ENCODE data around the gene GDI2.

GRCh38 chr10:5812613-5813520 is at the start of gene GDI2:
GDI2 (minus strand) TSS chr10:5813434.
- RRBS, 2 experiments: 1 to 2% methylated on average over 23 to 29 of the region's 87 CpGs
CAGE:
- cytosol, long polyA minus RNA: start-site peak on the minus strand at chr10:5813379-5813436, 1,617 reads
- cytosol, long polyA plus RNA: start-site peak on the minus strand at chr10:5813406-5813438, 316 and 591 reads in 2 replicates
- long polyA plus RNA: start-site peak on the minus strand at chr10:5813403-5813438, 1,113 and 978 reads in 2 replicates
- nucleus, long polyA minus RNA: no peak
- nucleus, long polyA plus RNA: start-site peak on the minus strand at chr10:5813407-5813430, 29 and 134 reads in 2 replicates

DNA sequence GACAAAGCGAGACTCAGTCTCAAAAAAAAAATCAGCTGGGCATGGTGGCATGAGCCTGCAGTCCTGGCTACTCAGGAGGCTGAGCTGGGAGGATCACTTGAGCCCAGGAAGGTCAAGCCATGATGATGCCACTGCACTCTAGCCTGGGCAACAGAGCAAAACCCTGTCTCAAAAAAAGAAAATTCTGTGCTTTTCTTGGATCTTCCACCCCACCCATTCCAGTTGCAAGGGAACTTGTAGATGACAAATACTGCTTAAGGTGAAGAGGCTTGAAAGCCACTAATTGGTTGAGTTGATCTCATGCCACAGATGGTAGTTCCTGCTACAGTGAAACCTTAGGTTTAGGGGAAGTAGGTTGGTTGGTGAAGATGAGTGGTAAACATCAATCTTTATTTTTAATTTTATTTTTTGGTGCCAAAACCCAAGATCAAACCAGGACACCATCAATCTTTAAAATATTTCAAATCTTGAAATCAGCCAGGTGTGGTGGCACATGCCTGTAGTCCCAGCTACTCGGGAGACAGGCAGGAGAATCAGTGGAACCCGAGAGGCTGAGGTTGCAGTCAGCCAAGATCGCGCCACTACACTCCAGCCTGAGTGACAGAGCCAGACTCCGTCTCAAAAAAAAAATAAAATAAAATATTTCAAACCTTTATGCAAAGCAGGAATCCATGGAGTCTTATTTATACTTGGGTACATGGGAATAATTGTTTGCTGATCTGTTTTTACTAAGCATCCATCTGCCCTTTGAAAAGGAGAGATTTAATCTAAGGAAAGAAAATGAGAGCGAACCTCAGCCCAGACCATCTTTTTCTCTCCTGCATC is 3.0 kb upstream of the GDI2 start:
- RRBS, 2 experiments: no CpG with 5 or more reads among the region's 7 CpGs
CAGE:
- cytosol, long polyA minus RNA: no peak
- cytosol, long polyA plus RNA: no peak
- long polyA plus RNA: no peak
- nucleus, long polyA minus RNA: no peak
- nucleus, long polyA plus RNA: no peak

GRCh38 chr10:6009048-6009568 is 31.8 kb upstream of the IL15RA start:
- RRBS, 2 experiments: no CpG with 5 or more reads among the region's 2 CpGs
CAGE:
- cytosol, long polyA minus RNA: no peak
- cytosol, long polyA plus RNA: no peak
- long polyA plus RNA: no peak
- nucleus, long polyA minus RNA: no peak
- nucleus, long polyA plus RNA: no peak

DNA sequence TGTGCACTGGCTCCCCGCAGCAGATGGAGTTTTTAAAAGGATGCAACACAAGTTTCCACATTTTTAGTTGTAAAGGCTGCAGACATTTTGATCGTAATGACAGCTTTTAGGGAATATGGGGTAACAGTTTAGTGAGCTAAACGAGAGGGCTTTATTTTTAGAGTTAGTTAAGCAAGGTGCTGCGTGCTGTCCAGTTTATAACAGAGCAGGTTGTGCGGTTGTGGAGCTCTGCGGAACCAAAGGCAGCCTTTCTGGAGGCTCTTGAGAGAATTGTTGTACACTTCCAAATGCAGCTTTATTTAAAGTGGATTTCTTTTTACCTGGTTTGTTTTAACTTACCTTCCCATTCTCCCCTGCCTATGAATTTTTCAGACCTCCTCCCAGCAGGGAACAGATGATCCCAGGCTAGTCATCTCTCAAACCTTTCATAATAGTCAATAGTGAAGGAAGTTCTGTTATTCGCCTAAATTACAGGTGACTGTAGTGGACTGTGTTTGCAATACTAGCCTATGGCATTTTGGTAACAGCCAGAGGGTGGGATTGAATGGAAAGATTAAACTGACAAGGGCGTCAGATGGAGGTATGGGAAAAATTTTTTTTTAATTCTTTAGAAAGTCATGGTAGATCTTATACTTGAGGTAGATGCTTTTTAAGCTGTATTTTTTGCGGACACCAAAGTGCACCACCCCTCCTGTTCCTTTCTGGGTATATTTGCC is 1.6 kb downstream of the RBM17 start:
- RRBS, 2 experiments: no CpG with 5 or more reads among the region's 9 CpGs
CAGE:
- cytosol, long polyA minus RNA: no peak
- cytosol, long polyA plus RNA: no peak
- long polyA plus RNA: no peak
- nucleus, long polyA minus RNA: no peak
- nucleus, long polyA plus RNA: no peak

DNA sequence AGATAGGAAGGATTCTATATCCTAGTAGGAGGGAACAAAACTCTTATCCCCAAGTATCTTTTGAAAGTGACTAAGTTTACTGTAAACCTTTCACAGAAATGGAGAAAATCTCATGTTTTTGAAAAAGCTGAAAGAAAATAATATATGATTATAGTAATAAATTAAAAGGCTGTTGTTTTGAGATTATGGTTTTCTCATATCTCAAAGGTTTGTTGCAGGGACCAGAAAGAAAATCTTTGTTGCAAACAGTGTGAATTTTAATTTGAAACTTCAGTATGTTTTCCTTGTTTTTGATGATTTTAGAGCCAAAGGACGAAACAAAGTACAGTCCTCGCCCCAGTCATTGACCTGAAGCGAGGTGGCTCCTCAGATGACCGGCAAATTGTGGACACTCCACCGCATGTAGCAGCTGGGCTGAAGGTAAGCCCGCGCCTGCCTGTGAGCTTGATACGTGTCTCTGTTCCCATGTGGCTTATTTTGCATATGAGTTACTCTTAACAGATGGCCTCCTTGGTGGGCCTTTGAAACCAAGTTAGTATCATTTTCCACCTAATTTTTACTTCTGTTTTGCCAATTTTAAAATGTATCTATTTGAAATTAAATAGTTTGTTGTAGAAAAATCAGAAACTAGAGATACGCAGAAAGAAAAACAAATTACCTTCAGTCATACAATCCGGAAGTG is 12.3 kb downstream of the RBM17 start:
- RRBS, 2 experiments: no CpG with 5 or more reads among the region's 10 CpGs
CAGE:
- cytosol, long polyA minus RNA: no peak
- cytosol, long polyA plus RNA: no peak
- long polyA plus RNA: no peak
- nucleus, long polyA minus RNA: no peak
- nucleus, long polyA plus RNA: no peak

DNA sequence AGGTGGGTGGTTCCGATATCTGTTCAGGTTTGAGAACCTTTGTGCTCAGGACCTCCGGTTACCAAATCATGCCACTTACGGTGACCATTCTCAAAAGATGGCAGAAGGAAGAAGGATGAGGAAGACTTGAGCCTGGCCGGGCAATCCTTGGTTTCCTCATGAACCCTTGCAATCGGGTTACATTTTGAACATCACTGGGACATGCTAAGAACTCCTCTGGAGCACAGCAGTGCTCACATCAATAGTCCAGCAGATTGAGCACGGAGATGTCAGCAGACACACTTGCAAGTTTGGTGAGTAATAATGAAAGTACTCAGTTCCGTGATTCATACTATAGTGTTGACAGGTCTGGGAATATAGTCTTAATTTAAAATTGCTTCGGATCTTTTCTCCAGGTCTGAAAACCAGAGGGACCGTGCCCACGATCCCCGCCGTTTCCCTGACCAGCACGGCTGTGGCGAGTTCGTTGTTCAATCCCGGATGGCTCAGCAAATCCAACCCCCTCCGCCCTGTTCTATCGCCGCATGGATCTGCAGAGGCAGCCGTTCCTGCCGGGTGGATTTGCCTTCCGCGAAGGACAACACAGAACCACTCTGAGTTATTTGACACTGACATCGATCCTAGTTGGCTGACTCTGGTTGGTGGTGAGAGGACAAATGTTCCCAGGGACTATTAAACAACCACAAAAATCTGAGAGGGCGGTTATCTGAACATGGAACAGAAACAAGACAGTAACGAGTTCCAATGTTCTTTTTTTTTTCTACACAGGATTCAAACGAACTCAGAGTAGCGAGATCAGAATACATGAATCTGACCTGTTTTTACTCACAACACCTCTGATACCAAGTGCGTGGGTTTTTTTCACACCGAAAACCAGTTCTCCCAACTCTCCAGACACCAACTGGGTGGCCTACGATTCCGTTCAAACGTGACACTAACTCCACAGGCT is 52.5 kb downstream of the RBM17 start:
- RRBS, 2 experiments: 17 to 18% methylated on average over 9 of the region's 33 CpGs
CAGE:
- cytosol, long polyA minus RNA: no peak
- cytosol, long polyA plus RNA: no peak
- long polyA plus RNA: no peak
- nucleus, long polyA minus RNA: no peak
- nucleus, long polyA plus RNA: no peak

DNA sequence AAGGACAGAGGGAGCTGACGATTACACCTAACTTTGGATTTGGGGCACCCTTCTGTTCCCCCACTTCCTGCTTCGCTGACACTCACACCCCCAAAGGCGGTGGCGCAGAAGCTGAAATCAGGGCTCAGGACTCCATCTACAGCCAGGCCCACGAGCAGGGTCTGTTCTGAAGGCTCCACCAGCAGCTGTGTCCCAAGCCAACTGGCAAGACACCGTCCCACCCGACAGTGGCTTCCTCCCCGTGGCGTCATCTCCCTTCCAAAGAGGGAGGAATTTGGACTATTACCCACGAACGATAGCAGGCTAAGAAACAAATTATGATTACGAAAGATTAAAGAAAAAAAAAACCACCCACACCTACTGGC is 54.3 kb downstream of the RBM17 start:
- RRBS, 2 experiments: no CpG with 5 or more reads among the region's 12 CpGs
CAGE:
- cytosol, long polyA minus RNA: no peak
- cytosol, long polyA plus RNA: no peak
- long polyA plus RNA: no peak
- nucleus, long polyA minus RNA: no peak
- nucleus, long polyA plus RNA: no peak

DNA sequence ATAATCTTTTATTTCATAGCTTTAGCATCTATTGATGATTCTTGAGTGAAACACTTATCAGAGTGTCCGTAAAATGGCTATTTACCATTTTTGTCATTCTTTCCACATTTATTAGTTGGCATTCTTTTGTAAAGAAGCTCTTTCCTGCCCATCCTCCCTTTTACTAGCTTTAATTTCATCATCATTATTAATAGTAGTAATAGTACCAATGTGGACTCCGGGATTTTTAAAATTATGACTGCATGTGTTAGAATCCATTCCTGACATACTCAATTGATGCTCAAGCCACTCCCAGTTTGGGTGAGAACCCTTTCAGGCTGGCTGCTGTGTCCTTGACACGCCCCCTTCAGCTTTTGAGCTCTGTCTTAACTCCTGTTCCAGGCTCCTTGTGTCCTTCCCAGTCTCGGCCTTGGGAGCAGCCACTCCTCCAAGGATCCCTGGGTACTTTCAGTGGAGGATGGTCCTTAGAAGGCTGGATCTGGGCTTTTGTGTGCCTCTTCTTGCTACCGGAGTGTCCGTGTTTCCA is 40.3 kb upstream of the PFKFB3 start:
- RRBS, 2 experiments: no CpG with 5 or more reads among the region's 6 CpGs
CAGE:
- cytosol, long polyA minus RNA: no peak
- cytosol, long polyA plus RNA: no peak
- long polyA plus RNA: no peak
- nucleus, long polyA minus RNA: no peak
- nucleus, long polyA plus RNA: no peak

DNA sequence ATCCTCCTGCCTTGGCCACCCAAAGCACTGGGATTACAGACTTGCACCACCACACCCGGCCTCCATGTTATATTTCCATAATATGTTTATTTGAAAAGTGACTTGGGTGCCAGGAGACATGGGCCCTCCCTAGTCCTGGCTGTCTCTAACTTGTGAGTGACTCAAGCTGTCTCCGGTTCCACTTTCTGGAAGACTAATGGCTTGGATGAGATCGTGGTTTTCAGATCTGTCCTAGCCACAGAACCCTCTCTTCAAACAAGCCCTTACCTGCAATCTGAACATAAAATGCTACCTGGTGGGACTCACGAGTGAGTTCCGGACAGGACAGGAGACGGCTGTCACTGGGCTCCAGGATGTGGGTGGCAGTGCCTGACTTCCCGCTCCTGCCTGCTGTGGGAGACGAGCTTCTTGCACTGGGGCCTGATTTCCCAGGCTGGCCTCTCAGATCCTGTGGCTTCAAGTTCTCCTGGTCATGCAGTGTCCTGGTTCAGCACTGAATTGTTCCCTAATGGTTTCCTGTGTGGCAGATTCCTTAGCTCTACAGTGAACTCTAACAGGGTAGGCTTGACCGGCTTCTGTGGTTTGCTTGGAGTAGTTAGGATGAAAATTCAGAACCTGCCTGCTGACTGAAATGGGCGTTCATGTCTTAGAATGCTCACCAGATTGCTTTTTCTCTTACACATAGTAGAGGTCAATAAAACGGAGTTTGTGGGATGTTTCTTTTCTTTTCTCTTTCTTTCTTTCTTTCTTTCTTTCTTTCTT is 25.9 kb upstream of the PFKFB3 start:
- RRBS, 2 experiments: 100% methylated on average over 1 of the region's 11 CpGs; no CpG with 5 or more reads in 1 of the 2 experiments
CAGE:
- cytosol, long polyA minus RNA: no peak
- cytosol, long polyA plus RNA: no peak
- long polyA plus RNA: no peak
- nucleus, long polyA minus RNA: no peak
- nucleus, long polyA plus RNA: no peak

GRCh38 chr10:6201407-6202135 is 1.2 kb upstream of the PFKFB3 start:
- RRBS, 2 experiments: 1 to 2% methylated on average over 21 of the region's 68 CpGs
CAGE:
- cytosol, long polyA minus RNA: no peak
- cytosol, long polyA plus RNA: no peak
- long polyA plus RNA: no peak
- nucleus, long polyA minus RNA: no peak
- nucleus, long polyA plus RNA: no peak

DNA sequence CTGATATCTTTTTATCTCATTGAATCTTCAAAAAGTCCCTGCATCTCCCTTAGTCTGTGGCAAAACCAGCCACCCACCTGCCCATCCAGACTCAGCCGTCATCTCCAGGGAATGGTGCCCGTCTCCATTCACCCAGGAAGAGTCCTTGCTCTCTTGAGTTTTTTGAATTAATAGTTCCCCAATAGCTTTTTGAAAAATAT is 48.4 kb downstream of the PFKFB3 start:
- RRBS, 2 experiments: no CpG with 5 or more reads among the region's 2 CpGs
CAGE:
- cytosol, long polyA minus RNA: no peak
- cytosol, long polyA plus RNA: no peak
- long polyA plus RNA: no peak
- nucleus, long polyA minus RNA: no peak
- nucleus, long polyA plus RNA: no peak

- RRBS, 2 experiments: no CpG with 5 or more reads among the region's 16 CpGs
CAGE:
- cytosol, long polyA minus RNA: no peak
- cytosol, long polyA plus RNA: no peak
- long polyA plus RNA: no peak
- nucleus, long polyA minus RNA: no peak
- nucleus, long polyA plus RNA: no peak
These were observed 70.6 kb downstream of the PFKFB3 start for GRCh38 chr10:6273212-6273885.

GRCh38 chr10:6382793-6383393 is 180.2 kb downstream of the PFKFB3 start:
- RRBS, 2 experiments: no CpG with 5 or more reads among the region's 7 CpGs
CAGE:
- cytosol, long polyA minus RNA: no peak
- cytosol, long polyA plus RNA: no peak
- long polyA plus RNA: no peak
- nucleus, long polyA minus RNA: no peak
- nucleus, long polyA plus RNA: no peak

DNA sequence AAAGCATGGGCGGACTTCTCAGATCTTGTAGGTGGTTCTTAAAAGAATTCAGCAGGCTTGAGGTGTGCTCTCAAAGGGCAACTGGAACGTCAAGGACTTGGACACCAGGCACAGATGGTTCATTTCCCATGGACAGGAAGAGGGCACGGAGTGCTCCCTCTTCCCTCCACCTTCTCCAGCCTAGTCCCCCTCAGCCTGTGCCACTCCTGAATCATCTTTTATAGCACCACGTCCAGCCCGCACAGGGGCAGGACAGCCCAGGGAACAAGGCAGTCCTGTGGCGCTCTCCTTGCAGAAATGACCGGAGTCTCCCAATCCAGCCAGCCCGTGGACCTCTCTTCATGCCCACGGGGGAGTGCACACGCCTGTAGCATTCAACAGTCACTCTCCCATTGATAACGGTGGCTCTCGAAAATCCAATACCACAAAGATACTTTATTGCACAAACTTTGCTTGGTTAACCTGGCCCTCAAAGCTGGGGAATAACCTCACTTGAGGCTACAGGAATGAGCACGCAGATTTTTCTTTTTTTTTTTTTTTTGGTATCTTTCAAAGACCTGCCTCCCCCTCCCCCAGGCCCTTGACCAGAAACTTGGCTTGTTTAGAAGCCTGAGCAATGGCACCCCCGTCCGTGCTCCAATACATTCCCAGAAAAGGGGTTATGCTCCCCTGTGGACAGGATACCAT is 808 bp downstream of the PRKCQ start:
- RRBS, 2 experiments: no CpG with 5 or more reads among the region's 15 CpGs
CAGE:
- cytosol, long polyA minus RNA: no peak
- cytosol, long polyA plus RNA: no peak
- long polyA plus RNA: no peak
- nucleus, long polyA minus RNA: no peak
- nucleus, long polyA plus RNA: no peak

DNA sequence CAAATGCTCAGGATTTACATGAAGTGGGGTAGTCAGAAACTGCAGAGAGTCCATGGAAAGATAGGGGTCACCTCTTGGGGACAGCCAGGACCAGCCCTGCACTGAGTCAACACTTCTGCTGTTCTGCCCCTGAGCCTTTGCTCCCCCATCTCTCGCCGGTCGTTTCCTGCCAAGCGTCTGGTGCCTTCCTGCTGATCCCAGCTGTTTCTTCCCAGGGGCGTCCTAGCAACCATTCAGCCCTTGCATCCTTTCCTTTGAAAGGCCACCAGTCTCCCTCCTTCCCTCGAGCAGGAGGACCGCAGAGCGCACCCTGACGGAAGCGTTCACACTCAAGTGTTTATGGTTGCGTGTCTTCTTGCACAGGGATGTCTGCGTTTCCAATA is 64.7 kb upstream of the SFMBT2 start:
- RRBS, 2 experiments: no CpG with 5 or more reads among the region's 12 CpGs
CAGE:
- cytosol, long polyA minus RNA: no peak
- cytosol, long polyA plus RNA: no peak
- long polyA plus RNA: no peak
- nucleus, long polyA minus RNA: no peak
- nucleus, long polyA plus RNA: no peak

- RRBS, 2 experiments: no CpG with 5 or more reads among the region's 2 CpGs
CAGE:
- cytosol, long polyA minus RNA: no peak
- cytosol, long polyA plus RNA: no peak
- long polyA plus RNA: start-site peak on the plus strand at chr10:7807659-7807757, 835 and 847 reads in 2 replicates
- nucleus, long polyA minus RNA: no peak
- nucleus, long polyA plus RNA: no peak
These were observed 11.0 kb upstream of the TAF3 start for GRCh38 chr10:7807329-7807777.

- RRBS, 2 experiments: no CpG with 5 or more reads among the region's 2 CpGs
CAGE:
- cytosol, long polyA minus RNA: no peak
- cytosol, long polyA plus RNA: no peak
- long polyA plus RNA: no peak
- nucleus, long polyA minus RNA: no peak
- nucleus, long polyA plus RNA: no peak
These were observed 352.7 kb downstream of the GATA3 start for GRCh38 chr10:8407162-8407619.

- RRBS, 2 experiments: no CpG with 5 or more reads among the region's 5 CpGs
CAGE:
- cytosol, long polyA minus RNA: no peak
- cytosol, long polyA plus RNA: no peak
- long polyA plus RNA: no peak
- nucleus, long polyA minus RNA: no peak
- nucleus, long polyA plus RNA: no peak
These were observed 1041.8 kb downstream of the GATA3 start for GRCh38 chr10:9096265-9096782.

DNA sequence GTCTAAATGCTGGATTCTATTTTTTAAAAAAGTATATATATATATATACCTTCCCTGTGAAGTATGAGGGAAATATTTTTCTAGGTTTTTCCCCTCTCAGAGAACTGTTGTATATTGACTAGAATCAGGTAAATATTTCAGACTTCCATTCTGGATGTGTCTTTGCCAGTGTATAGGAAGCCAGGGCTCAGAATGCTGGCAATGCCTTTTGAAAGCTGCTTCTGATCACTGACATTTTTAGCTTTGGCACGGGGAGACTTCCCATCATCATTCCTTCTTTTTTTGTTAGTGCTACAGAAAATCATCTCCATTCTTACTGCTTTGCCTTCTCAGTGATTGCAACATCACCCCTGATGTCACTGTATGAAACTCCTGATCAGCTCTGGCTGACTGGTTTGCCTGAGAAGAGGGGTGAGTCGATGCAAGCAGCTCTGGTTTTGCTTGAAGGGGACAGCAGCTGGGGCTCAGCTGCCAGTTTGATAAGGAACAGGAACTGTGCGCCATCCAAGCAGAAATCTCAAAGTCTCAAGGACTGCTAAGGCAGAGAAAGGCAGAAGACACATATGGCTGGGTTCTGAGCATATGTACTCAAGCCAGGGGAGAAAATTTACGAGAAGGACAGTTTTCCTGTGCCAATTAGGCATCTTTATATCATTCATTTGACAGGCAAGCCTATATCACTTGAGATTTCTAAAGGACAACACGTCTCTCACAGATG is 808.6 kb upstream of the CELF2 start:
- RRBS, 2 experiments: no CpG with 5 or more reads among the region's 5 CpGs
CAGE:
- cytosol, long polyA minus RNA: no peak
- cytosol, long polyA plus RNA: no peak
- long polyA plus RNA: no peak
- nucleus, long polyA minus RNA: no peak
- nucleus, long polyA plus RNA: no peak

DNA sequence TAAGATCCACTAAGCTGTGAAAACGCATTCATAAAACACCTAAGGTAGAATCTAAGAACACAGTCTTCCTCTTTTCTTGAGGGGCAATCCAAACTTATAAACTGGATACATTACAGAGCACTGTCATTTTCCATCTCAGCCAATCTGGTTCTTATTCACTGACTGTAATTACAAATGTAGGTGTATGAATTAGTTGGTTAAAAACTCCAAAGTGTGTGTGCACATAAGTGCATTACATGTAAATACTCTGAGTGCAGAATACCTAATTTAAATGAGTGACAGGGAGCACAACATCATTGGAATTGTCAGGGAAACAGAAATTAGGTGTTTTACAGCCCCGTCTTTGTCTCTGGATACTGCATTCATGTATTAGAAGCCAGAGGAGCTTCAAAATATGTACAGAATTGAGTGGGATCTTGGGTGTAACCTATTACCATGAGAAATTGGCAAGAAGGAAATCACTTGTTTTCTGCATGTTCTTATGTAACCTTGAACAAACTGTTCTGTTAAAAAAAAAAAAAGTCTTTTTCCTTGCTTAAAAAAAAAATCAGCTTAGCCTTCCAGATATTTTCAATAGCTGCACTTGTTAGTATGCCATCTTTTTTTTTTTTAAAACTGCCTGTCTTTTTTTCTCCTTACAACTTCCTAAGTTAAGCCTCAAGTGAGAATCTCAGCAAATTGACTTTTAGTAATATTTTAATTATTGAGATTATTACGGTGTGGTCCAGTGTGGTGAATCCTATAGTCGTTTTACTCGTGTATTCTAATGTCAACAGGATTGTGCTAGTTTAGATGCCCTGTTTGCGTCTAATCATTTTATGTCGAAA is 31.2 kb downstream of the CELF2 start:
- RRBS, 2 experiments: no CpG with 5 or more reads among the region's 7 CpGs
CAGE:
- cytosol, long polyA minus RNA: no peak
- cytosol, long polyA plus RNA: no peak
- long polyA plus RNA: no peak
- nucleus, long polyA minus RNA: no peak
- nucleus, long polyA plus RNA: no peak

Measured in HepG2 (cell line).